Metastatic Liver Carcinoma in the Lung (tissue), 2 donors: ENCODE measurements around the genes GGN, MAP4K1 and LGALS7B.

DNA sequence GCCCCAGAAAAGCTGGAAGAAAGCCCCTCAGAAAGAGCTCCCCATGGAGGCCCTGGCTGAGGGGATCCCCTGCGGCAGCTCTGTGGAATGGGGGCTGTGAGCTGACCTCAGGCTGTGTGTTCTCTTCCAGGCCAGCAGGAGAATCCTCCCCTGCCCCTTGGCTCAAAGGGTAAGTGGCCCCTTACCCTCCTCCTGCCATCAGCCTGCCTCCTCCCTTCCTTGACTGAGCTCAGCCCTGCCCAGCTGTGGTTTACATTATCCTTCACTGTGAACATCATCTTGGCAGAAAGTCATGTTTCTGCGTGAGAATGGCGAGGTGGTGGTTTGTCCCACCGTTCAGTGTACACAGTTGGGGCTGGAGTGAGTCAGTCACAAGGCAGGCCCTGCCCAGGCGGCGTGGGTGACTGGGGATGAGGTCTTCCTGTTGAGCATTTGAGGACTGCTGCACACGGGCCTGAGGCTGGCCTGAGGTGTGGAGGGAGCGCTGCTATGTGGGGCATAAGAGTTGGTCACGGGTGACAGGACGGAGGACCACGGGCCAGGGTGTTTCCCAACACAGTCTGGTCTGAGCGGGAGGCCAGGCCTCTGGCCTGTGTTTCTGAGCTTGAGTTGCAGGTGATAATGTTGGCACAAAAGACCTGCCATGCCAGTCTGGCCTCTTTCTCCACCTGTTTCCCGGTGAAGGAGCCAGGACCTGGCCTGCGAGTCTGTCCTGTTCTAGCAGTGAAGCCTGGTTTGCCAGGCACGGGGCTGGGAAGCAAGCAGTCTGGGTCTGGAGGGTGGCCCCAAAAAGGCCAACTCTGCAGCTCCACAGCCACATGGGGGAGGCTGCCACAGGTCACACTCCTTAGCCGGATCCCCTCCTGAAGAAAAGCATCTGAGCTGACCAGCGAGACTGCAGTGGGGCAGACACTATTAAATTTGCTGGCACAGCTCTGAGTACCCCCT lies 13.4 kb upstream of the C19orf33 start:
- PRO-cap, 2 experiments: no peak in any of the 2 experiments

- PRO-cap, 2 experiments: no peak in any of the 2 experiments
Measured at GRCh38 chr19:38318645-38319030, 1.0 kb upstream of the KCNK6 start.

DNA sequence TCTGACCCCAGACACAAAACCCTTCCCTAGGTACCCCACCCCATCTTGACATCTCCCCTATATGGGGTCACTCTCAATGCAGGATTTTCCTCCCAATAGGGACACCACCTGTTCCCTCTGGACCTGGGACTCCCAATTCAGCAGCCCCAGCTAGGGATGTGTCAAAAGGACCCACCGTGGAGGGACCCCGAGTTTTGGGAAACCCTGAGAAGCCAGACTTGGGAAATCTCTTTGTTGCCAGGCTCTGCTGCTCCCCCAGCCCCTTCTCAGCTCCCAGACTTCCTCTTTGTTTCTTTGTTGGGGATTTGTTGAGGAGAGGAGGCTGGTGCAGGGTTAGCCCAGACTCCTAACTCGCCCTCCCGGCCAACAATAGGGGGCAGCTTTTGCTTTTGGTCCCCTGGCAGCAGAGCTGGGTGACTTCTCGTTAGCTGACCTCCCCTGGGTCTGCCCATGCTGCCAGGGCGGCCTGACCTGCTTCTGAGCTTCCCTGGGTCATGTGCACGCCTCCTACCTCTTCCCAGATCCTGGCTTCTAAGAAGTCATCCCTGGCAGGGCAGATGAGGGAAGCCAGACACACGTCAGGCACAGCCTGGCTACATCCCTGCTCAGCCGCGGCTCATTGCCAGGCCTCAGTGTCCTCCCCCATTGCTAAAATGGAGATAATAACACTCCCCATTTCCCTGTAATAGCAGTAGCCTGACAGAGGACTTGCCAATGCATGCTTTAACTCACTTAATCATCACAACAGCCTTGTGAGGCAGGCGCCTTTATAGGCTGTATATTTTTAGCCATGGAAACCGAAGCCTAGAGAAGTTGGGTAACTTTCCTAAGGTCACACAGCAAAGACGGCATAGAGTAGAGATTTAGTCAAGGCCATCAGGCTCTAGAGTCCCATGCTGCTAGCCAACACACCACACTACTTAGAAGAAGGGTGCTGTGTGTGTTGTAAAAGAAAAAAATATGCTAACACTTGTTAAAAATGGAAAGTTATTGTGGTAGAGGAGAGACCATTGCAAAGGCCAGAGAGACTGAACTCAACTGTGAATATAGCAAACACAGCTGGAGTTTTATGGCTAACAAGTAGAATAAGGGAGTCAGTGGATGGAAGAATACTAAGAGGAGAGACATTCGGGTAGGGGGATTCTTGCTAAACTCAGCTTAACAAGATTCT lies 2.1 kb downstream of the KCNK6 start:
- PRO-cap, 2 experiments: peak in 1 of 2 experiments; most common minus-strand start position 446 of the sequence (in 1)

GRCh38 chr19:38327619-38328195 lies 7.9 kb upstream of the CATSPERG start:
- PRO-cap, 2 experiments: no peak in any of the 2 experiments

DNA sequence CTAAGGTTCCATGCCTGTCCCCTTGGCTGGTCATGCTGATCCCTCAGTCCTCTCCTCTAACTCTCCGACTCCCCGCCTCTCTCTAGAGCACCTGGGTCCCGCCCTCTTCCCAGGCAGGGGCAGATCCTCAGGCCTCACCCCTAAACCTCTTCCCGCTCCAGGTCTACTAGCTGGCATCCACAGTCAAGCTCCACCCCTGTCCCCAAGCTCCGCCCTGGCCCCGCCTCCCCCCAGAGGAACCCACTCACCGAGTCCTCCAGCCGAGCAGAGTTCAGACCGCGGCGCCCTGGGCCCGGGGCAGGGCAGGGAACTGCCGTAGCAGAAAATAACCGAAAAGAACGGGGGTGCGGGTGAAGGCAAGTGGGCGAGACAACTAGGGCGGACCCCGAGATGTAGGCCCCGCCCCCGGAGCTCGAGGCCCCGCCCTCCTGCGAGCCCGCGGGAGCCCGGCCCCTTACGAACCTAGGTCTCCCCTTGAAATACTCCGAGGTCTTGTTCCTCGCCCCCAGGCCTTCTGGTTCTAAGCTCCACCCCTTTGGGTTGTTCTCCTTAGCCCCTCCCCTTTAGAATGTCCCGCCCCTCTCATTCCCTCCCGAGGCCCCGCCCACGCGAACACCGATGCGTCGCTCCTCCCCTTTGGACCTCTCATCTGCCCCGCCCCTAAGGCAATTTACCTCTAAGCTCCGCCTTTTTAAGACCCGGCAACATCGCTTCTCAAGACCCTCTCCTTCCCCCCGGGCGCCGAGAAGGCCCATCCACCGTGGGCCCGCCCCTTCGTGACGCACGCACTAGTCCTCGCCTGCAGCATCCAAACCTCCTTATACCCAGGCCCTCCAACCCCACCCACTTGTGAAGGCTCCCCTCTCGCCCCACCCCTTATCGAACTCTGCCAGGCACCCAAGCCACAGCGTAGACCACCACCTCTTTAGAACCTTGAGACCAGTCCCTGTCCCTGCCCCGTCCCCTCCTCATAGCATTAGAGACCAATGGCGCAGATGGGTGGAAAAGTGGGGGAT lies at the start of gene GGN:
Gene GGN (minus strand): TSS at position 522 of the 1,016 bp plus-strand sequence.
- PRO-cap, 2 experiments: peak in 2 of 2 experiments; most common plus-strand start position 274 of the sequence (in 2); most common minus-strand start position 140 of the sequence (in 1)

DNA sequence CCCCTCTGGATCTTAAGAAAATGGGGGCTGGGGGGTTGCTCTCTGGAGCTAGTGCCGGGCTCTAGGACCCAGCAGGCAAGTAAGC lies 126 bp upstream of the SPRED3 start:
- PRO-cap, 2 experiments: no peak in any of the 2 experiments

- PRO-cap, 2 experiments: no peak in any of the 2 experiments
Measured at GRCh38 chr19:38527456-38528247, 90.1 kb downstream of the MAP4K1 start.

DNA sequence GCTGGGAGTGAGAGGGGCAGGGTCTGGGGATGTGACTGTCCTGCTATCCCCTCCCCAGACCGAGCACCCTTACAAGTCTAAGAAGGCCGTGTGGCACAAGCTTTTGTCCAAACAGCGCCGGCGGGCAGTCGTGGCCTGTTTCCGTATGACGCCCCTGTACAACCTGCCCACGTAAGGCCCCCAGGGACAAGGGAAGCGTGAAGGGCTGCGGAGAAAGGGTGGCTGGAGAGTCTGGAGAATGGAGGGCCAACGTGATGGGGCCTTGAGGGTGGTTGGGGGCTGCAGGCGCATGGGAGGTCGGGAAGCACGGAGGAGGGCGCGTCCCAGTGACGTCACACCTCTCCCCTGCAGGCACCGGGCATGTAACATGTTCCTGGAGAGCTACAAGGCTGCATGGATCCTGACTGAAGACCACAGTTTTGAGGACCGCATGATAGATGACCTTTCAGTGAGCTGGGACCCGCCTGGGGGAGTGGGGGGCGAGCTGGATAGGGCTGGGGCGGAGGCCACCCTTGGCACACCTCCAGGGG lies 89.4 kb downstream of the MAP4K1 start:
- PRO-cap, 2 experiments: no peak in any of the 2 experiments

DNA sequence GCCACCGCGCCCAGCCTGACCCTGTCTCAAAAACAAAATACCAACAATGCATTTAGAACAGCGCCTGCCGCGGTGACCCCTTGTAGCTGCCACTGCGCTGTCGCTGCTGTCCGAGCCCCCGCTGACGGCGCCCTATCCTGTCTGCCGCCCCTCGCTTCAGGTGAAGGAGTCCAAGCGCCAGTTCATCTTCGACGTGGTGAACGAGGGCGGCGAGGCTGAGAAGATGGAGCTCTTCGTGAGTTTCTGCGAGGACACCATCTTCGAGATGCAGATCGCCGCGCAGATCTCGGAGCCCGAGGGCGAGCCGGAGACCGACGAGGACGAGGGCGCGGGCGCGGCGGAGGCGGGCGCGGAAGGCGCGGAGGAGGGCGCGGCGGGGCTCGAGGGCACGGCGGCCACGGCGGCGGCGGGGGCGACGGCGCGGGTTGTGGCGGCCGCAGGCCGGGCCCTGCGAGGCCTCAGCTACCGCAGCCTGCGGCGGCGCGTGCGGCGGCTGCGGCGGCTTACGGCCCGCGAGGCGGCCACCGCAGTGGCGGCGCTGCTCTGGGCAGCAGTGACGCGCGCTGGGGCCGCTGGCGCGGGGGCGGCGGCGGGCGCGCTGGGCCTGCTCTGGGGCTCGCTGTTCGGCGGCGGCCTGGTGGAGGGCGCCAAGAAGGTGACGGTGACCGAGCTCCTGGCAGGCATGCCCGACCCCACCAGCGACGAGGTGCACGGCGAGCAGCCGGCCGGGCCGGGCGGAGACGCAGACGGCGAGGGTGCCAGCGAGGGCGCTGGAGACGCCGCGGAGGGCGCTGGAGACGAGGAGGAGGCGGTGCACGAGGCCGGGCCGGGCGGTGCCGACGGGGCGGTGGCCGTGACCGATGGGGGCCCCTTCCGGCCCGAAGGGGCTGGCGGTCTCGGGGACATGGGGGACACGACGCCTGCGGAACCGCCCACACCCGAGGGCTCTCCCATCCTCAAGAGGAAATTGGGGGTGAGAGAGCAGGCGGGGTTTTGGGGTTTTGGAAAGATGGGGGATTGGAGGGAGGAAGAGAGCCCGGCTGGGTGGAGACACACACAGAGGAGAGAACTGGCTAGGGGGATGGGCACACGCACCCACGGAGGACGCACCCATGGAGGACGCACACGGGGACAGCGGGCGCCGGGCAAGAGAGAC lies 52.6 kb downstream of the MAP4K1 start:
- PRO-cap, 2 experiments: no peak in any of the 2 experiments

GRCh38 chr19:38617755-38618562 lies at the start of gene MAP4K1:
MAP4K1 (minus strand) TSS chr19:38617953.
- PRO-cap, 2 experiments: no peak in any of the 2 experiments

- PRO-cap, 2 experiments: no peak in any of the 2 experiments
Measured at GRCh38 chr19:38635672-38636477, 11.6 kb upstream of the ACTN4 start.

- PRO-cap, 2 experiments: no peak in any of the 2 experiments
Measured at GRCh38 chr19:38656264-38657068, 9.0 kb downstream of the ACTN4 start.

DNA sequence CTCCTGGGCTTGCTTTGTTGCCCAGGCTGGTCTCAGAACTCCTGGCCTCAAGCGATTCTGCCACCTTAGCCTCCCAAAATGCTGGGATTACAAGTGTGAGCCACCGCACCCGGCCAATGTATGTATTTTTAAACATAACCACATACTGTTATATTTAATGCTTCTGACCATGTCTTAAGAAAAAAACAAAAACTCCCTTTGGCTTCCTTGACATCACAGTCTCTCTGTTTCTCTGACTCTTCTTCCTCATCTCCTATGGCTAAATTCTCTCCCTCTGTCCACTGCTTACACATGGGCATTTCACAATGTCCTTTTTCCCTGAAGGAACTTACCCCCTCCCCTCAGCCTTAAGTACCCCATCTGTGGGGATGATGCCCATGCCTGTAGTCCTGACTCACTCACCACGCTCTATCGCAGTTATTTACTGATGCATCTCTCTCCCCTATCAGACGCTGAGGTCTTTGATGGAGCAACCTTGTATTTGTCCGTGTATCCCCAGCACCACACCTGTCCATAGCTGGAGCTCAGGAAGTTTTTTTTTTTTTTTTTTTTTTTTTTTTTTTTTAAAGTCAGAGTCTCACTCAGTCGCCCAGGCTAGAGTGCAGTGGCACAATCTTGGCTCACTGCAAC lies 32.3 kb downstream of the ACTN4 start:
- PRO-cap, 2 experiments: no peak in any of the 2 experiments

- PRO-cap, 2 experiments: no peak in any of the 2 experiments
Measured at GRCh38 chr19:38699635-38700284, 44.5 kb downstream of the CAPN12 start.

GRCh38 chr19:38716473-38717643 lies 27.4 kb downstream of the CAPN12 start:
- PRO-cap, 2 experiments: no peak in any of the 2 experiments

DNA sequence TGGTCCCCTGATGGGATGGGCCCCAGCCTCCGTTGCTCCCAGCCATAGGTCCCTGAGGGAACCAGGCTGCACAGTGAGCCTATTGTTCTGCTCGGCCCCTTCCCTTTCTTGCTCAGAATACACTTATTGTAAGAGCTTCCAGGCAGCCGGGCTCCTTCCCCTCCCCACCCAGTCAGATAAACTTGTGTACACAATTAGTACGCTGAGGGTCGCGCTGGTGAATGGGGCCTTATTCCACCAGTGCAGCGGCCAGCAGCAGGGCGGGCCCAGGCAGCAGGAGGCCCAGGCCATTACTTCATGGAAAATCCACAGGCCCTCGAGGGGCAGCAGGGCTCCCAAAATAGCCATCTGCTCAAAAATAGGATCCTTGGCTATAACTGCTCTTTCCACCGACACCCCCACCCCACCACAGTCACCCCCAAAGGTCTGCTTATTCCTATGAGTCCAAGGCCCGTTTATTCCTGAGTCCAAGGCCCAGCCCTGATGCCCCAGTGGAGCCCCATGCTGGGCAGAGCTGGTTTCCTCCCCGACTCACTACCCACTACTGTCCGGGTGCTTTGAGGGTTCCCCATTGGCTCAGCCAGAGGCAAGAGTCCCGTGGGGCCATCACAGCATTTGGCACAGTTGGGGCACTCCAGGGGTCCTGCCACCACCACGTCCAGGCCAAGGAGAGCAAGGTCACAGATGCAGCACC lies 22.1 kb downstream of the CAPN12 start:
- PRO-cap, 2 experiments: no peak in any of the 2 experiments

DNA sequence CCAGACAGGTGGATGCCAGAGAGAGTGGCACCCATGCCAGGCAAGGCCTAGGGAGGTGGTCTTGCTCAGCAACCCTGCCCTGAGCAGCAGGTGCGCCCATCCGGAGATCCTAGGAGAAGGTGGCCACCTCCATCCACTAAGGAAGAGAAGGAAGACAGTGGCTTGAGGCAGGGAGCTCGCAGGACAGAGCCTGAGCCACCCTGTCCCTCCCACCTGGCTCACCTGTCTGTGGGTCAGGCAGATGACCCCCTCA lies 13.6 kb downstream of the CAPN12 start:
- PRO-cap, 2 experiments: no peak in any of the 2 experiments

DNA sequence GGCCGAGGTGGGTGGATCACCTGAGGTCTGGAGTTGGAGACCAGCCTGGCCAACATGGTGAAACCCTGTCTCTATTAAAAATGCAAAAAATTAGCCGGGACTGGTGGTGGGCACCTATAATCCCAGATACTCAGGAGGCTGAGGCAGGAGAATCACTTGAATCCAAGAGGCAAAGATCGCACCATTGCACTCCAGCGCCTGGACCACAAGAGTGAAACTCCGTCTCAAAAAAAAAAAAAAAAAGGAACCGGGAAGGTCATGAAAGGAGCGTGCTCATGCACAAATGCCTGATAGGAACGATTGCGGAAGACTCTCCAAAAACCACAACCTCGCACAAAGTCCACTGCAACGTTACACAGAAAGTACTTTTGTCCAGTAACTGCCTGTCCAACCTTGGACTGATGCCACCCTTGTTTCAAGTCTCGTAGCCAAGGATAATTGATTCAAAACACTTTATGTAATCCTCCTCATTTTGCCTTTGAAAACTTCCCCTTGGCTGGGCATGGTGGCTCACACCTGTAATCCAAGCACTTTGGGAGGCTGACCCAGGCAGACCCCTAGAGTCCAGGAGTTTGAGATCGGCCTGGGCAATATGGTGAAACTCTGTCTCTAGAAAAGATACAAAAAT lies 13.8 kb downstream of the LGALS7 start:
- PRO-cap, 2 experiments: peak in 1 of 2 experiments; most common minus-strand start position 207 of the sequence (in 1)

DNA sequence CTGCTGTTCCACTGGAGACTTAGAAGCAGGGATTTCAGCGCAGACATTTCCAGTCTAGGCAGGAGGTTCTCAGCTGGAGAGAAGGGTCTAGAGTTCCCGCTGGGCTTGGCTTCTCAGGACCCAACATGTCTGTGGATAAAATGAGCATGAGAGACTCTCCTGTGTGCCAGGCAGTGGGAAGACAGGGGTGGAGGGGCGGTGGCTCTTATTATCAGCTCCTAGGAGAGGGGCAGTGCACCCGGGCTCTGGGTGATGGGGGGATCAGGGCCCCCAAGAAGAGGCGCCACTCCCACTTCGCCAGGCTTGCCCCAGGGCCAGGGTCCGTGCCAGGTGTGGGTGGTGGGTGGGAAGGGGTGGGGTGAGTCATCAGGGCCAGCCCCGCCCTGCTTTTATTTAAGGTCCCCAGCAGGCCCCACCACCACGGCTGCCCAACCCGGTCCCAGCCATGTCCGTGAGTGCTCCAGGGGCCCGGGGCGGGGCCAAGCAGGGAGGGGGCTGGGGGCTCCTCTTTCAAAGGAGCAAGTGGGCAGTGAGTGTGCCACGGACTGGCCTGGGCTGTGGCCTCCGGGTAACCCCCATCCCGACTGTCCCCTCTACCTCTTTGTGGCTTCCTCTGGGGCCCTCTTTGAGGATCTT lies at the start of gene LGALS7B:
Gene LGALS7B (plus strand): TSS at position 419 of the 636 bp plus-strand sequence.
- PRO-cap, 2 experiments: no peak in any of the 2 experiments

- PRO-cap, 2 experiments: no peak in any of the 2 experiments
Measured at GRCh38 chr19:38792393-38793174, 3.6 kb downstream of the LGALS7B start.